Left ventricle myocardium (tissue), 1 donor: ENCODE data around the gene GALNT16.

GRCh38 chr14:68975712-68976062 lies 3.4 kb downstream of the ACTN1 start:
- PRO-cap = no peak

DNA sequence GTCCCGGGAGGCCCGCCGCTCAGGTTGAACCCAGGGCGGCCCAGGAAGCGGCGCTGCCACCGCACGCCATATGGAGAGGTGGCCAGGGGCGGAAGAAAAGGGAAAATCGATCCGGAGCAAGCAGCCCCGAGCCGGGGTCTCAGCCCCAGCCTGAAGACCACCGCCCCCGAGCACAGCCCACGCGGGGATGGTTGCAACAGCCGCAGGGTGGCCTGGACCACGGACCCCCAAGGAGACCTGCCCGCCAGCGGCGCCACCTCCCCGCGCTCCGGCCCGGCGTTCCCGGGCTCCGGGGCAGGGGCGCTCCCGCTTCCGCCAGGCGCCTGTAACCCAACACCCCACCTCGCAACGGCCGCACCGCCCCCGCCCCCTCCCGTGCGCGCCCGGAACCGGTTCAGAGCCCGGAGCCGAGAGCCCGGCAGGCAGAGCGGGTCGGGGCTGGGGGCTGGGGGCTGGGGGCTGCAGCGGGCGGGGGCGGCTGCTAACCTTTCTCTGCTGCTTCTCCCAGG lies 582 bp downstream of the ACTN1 start:
- PRO-cap = bidirectional peak, plus-strand start at position 397 of the sequence, minus-strand start at position 291 of the sequence

- PRO-cap = no peak
Observed at GRCh38 chr14:69034844-69035315, 55.8 kb upstream of the ACTN1 start.

DNA sequence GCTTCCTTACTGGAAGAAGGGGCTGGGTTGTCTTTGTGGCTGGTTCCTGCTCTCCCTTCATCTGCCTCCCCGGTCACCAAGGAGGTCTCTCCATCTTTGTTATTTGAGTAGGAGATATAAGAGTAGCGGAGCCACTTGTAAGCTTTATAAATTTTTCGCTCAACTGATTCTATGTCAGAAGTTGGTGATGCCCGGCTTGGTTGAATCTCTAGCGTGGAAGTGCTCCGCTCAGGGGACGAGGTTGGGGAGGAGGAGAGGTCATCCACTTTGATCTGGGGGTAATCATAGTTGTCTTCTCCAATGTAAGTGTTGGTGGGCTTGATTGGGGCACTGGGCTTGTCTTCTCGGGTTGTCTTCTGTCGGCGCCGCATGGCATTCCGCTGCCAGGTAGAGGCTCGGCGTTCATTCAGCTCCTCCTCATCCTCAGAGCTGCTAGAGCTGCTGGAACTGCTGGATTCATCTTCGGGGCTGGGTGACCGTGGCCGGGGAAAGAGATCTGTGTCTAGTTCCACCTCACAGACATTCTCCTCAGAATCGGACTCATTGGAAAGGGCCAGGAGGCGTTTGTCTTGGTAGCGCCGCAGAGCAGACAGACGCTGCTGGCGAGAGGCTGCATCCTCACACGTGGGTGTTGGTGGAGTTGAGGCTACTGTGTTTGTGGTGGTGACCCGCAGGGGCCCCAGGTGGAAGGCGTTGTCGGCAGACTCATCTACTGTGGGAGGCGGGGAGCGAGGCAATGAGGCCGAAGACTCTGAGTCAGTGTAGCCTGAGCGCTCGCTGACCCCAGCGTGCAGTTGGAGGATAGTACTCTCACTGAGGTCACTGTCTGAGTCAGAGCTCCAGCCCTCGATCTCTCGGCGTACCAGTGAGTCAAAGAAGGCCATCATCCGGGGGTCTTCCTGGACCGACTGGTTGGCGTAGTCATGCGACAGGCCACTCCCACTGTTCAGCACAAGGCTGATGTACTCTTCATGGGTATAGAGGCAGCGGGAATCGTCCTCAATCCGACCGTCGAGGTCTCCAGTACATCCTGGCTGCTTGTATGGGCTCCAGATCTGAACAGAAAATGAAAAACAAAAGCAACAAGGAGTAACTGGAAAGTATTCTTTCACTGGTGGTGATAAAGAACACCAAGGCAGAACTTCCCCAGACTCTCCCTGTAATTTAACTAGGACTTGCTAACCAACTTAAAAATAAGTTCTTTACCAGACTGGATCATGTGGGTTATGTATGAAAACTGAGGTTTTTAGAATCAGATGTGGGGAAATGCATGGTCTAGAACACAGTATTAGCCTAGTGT lies 75.9 kb upstream of the ACTN1 start:
- PRO-cap = no peak

DNA sequence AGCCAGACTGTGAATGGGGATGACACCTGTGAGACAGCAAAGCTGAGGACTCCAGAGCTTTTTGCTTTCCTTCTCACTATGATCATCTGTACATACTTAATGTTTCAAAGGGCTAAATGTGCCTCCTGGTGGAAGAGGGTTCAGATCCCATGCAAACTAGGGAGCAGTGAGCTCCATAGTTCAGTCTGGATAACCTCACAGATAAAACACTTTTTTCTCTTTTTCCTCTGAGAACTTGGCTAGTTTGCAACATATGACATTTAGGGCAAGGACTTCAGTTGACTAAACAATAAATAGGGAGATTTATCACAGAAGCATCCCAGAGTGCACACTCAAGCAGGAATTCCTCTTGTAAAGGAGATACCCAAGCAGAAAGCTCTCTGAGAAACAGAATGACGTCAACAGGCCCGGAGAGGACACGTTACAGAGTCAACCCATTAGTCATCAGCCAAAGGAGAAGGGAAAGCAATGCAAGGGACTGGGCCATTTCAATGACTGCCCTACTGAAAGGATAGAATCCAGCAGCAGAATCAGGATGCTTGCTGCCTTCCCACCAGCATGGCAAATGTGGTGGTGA lies 80.7 kb upstream of the ACTN1 start:
- PRO-cap = no peak

DNA sequence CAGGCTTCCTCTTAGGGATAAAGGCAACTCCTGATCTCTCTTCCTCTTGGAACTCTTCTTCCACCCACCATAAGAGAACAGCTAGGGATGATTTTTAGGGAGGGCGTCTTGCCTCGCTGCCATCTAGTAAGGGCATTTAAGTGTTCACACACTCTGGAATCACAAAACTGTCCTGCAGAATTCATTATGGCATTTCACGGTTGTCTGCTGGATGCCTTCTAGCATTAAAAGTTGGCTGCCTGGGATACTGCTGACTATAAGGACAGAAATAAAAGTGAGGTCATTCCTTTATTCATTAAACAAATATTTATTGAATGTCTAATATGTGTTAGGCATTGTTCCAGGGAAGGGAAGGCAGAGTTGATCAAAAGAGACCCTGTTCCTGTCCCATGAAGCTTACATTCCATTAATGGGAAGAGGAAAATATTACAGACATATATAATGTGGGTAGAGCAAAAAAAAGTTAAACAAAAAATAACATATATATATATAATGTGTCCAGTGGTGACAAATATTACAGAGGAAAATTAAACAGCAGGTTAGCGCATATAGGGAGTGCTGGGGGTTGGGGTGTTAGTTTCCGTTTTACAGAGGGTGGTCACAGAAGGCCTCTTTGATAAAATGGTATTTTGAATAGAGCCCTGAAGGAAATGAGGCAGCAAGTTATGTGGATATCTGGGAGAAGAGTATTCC lies 73.4 kb downstream of the DCAF5 start:
- PRO-cap = no peak

GRCh38 chr14:69247834-69248204 lies 12.1 kb upstream of the GALNT16 start:
- PRO-cap = no peak

DNA sequence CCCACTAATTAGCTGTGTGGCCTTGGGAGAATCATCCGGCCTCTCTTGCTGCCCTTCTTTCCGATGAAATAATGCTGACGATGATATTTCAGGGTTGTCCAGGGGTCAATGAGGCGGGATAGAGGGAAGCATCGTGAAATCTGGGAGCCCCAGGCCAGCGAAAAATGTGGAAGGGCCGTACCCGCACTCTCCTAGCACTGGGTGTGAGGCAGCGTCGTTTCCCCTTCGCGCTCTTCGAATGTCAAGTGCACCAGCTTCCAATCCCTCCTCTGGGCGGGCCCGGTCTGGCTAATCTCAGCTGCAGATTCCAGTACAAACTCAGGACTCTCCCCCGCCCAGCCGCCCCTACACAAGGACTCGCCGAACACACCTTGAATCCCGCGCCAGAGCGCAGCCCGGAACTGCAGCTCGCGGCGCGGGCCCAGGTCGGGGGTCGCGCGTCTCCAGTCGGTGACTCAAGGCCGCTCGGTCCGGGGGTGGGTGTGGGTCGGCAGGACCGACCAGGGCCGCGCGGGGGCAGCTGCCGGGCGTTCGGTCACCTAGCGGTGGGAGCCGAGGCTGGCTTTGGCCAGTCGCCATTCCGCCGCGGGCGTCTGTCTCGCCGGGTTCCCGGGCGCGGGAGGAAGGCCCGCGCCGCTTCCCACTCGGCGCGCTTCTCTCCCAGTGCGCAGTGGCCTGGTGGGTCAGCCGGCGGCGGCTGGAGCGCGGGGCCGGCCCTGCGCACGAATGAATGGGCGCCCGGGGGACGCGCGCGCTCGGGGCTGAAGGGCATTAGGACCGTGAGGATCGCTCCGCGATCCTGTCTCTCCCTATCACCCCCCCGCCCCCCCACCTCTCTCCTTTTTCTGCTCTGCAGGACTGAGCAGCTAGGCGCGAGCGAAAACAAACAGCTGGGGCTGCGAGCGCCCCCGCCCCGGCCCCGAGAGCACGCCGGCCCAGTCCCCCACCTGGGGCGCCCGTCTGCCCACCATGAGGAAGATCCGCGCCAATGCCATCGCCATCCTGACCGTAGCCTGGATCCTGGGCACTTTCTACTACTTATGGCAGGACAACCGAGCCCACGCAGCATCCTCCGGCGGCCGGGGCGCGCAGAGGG lies at the start of gene GALNT16:
Gene GALNT16, plus strand, starts transcription at position 837 of the 1,096 bp plus-strand sequence.
- PRO-cap = unidirectional peak, plus-strand start at position 310 of the sequence; unidirectional peak, plus-strand start at position 342 of the sequence; bidirectional peak, plus-strand start at position 841 of the sequence, minus-strand start at position 657 of the sequence

- PRO-cap = no peak
Observed at GRCh38 chr14:69384740-69385687, 13.1 kb downstream of the ERH start.

DNA sequence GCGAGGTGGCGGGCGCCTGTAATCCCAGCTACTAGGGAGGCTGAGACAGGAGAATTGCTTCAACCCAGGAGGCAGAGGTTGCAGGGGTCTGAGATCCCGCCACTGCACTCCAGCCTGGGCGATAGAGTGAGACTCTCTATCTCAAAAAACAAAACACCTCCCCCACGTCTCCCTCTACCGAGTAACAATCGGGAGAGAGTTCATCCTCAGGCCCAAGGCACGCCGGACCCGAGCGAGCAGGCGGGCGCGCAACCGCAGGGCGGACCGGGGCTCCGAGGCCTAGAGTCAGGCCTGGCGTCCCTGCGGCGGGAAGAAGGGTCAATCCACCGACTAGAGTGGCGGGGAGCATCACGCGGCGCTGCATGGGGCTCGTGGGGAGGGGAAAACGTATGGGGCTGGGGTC lies 321 bp downstream of the ERH start:
- PRO-cap = no peak

DNA sequence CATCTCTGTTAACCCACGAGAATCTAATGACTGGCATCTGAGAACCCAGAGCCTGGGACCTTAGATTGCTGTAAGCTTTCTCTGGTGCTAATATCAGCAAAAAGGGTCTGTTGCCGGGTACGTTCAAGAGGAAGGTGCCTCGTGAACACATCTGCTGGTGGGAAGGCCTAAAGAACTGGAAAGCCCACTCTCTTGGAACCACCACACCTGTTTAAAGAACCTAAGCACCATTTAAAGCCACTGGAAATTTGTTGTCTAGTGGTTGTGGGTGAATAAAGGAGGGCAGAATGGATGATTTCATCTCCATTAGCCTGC lies 548 bp downstream of the SLC39A9 start:
- PRO-cap = no peak

DNA sequence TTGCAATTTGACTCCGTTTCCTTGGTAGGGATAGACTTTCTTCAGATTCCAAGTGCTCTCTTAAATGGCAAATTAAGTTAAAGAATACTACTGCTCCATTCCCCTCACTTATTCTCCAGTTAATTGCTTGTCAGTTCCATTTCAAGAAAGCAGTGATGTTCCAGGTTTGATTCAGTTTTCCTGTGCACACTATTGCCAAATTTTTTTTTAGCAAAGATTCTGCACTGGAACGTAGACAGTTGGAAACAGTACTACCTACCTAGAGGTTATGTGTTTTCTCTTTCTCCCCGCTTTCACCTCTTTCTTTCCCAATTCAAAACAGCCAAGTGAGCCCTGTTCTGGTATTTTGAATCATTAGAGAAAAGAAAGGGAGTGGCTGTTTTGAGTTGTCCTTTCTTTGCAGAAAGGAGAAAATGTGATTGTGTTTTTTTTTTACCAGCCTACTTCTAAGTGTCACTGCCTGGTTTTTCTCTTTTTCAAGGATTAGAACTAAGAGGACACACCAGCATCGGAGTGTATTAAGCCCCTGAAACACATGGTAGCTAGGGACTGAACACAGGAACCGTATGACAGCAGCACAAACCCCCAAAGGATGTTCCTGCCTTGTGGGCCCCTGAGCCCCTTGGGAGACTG lies 23.2 kb upstream of the PLEKHD1 start:
- PRO-cap = no peak

DNA sequence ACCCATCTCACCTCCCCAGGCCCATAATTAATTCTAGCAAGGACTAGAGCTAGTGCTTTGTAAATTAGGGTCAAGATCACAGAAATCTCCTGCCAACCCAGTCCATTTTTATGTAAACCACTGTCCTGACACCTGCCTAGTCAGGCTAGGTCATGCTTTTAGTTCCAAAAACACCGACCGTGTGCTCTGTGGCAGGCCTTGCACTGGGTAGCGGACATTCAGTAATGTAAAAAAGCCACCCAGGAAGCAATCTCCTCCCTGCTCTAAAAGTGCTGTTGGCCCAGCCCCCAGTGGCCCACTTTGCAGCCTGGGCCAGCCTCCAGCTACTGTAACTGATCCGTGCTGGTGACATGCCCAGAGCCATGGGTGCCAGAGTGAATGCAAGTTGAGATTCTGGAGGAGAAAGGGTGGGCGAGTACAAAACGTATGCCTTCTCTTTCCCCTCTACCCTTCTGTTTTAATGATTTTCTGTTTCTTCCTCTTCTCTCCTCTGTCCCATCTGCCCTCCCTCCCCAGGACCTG lies 16.8 kb downstream of the PLEKHD1 start:
- PRO-cap = unidirectional peak, plus-strand start at position 357 of the sequence

DNA sequence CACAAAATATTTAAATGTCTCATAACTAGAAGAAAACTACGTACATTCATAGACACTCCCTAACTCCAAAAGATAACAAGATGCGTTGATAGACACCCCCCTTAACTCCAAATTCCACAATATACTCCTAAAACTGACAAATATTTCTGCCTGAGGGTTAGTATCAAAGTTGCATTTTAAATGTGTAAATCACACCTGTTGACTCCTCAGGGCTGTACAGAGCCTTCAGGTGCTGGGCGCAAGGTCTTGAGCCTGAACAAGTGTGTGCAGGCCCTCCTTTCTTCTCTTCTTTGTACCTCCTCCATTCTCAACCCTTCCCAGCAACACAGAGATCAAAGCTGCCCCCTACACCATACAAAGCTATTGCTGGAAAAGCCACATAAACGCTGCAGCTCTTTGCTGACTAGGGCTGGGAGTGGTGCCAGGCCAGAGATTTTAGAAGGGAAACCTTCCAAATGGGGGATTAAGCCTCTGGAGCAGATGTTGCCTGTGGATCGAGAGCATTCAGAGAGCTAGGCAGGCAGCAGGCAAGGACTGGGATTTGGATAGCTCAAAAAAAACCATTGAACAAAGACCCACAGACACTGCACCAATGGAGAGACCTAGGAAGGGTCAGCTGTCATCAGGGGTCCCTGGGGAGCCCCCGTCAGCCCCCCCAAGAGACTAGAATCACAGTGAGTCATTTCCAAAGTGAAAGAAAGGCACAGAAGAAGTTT lies 18.4 kb upstream of the CCDC177 start:
- PRO-cap = no peak

DNA sequence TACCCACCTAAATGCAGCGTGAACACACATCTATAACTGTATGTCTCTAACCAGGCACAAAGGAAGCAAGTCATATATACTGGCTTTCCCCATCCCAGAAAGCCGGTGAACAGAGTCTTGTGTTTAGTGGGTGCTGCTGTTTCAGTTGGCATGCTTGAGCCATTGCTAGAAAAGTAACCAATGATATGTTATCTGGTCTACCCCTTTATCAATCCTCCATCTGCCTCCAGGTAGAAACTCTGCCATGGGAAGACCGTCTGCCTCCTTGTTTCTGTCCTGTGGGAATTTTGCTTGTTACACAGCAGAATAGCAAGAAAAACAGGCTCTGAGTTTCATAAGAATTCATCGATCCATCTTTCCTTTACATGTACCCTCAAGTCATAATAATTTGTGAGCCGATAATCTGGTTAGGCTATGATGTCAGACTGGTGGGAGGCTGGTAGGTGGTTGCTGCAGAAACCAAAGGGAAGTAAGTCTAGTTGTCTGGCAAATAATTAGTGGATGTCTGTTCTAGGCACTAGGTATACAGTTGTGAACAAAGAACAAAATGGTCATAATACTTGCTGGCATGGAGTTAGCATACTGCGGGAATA lies 8.6 kb downstream of the SUSD6 start:
- PRO-cap = no peak

DNA sequence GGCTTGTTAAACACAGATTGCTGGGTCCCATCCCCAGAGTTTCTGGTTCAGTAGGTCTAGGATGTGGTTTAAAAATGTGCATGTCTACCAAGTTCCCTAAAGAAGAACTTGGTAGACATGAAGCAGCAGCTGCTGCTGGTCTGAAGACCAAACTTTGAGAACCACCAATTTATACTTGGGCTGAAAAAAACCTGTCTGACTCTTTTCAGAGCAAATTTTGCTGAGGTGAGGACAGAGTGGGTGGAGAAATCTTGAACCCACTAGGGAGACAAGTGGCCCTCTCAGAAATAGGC lies 61.8 kb downstream of the SUSD6 start:
- PRO-cap = no peak

DNA sequence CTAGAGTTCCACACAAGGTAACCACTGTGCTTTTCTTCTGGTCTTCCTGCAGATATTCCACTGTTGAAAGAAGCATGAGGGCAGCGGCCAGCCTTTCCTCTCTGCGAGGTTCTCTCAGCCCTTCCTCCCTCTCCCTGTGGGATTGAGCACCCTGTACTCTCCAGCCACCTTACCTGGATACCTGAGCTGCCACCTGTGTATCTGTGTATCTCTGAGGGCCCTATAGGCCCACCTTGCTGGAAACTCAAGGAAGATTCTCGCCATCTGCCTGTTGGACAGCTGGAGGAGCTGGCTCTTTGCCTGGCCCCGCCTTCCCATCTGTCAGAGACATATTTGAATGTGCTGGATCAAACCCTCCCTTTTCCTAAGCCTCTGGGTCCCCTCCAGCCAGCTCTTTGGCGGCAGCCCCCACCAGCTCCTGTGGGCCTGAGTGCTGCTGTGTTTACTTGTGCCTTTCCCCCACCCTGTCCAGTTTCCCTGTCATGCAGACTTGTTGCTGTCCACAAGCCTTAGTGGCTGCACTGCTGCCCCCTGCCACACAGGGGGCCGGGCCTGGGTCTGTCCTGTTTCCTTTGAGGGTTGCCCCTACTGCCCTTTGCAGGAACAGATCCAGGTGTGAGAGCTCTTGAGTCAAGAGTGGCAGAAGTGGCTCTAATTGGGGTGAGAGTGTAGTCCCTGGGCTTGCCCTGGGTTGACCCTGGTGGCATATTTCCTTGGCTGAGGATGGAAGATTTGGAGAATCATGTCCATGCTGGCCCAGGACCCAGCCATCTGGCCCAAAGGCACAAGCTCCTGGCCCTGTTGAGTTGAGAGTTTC lies 55.8 kb upstream of the SRSF5 start:
- PRO-cap = no peak

- PRO-cap = no peak
Observed at GRCh38 chr14:69778011-69778287, 11.0 kb downstream of the SRSF5 start.

DNA sequence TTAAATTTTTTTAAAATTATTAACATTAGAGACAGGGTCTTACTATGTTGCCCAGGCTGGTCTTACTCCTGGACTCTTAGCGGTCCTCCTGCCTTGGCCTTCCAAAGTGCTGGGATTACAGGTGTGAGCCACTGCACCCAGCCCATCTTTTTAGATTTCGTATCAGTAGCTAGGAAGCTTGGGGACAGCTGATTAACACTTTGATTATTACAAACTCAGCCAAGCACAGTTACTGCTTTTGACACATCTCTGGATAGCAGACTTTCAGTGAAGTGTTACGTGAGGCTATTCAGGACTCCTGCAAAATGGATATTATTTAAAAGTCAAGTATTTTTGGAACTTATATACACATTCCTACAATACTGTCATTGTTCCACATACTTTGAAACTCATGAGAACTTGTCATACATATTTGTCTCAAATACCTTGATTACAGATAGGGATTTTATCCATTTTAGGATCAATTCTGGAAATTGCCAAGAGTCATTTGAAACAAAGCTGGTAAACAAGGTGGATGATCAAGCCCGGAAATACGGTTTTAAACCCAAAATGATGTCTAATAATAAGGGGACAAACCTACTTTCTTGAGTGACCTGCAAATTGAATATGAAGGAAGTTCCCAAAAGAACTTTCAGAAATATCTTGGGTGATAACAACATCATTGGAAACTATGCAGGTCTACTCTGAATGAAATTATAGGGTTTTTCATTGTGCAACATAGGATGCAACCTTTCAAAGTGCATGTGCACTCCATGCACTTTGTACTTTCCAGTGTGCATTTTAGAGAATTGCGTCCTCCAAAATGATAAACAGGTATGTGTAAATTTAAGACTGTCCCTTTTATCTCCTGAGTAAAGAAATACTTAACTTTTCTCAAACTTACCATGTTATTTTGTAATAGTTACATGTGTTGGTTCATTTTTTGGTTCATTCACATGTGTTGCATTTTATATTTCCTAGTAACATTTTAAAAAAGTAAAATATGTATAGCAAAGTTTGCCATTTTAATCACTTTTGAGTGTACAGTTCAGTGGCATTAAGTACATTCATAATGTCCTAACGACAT lies 12.9 kb downstream of the SRSF5 start:
- PRO-cap = no peak

GRCh38 chr14:69794726-69795324 lies 2.2 kb downstream of the SLC10A1 start:
- PRO-cap = no peak